Colon Carcinoma Metastatic in the Lung (tissue), 2 donors: ENCODE measurements around a stretch of chr7.

GRCh38 chr7:152615162-152615739 lies 60.7 kb downstream of the XRCC2 start:
- PRO-cap, 2 experiments: no peak in any of the 2 experiments

GRCh38 chr7:152850301-152851112 lies 91.0 kb downstream of the ACTR3B start:
- PRO-cap, 2 experiments: no peak in any of the 2 experiments

DNA sequence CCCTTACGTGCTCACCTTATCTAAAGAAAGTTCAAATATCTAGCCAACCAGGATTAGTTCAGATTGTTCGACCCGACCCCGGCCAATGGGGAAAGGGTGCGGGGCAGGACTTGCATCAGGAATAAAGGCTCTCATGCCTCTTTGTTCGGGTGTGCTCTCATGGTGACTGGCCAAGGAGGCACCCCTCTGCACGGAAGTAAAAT lies 230.5 kb downstream of the ACTR3B start:
- PRO-cap, 2 experiments: no peak in any of the 2 experiments

DNA sequence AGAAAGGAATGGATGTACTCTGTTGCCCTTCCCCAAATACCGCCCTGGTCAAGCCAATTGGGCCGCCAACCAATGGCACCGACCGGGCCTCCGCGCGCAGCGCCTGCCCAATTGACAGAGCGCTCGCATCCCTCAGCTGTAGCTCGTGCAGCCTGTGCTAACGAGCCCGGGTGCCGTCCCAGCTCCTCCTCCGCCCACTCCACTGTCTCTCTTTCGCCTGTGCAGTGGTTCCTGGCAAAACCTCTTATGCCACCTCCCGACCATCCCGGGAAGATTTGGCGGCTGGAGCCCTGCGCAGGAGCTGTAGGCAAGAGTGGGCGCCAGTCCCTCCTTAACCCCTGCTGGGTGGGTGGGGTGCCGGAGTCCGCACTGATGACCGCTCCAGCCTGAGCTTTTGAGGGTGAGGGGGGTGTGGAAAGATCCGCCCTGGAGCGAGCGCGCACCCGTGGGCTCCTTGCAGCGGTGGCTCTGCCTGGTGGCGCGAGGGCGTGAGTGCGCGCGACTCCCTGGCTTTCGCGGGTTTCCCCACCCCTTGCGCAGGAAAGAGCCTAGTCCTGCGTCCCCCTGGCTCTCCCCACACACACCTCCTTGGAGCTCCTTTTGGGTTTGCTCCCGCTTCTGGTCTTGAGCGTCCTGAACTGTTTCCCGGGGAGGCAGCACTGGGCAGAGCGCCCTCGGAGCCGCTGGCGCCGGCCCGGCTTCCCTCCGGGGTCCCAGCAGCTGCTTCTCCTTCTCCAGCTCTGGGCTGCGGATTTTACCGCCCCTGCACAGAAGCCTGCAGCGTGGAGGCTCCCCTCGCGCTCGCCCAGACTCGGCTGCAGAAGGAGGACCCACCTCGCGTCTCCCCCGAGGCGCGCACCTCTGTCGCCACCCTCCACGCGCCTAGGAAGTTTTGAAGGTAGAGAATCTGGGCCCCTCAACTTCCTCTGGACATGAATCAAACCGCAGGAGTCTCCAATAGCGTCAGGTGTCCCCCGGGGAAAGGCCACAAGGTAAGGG lies 303.9 kb upstream of the DPP6 start:
- PRO-cap, 2 experiments: no peak in any of the 2 experiments

GRCh38 chr7:153928585-153929207 lies 123.5 kb upstream of the DPP6 start:
- PRO-cap, 2 experiments: no peak in any of the 2 experiments

GRCh38 chr7:154684956-154685380 lies 318.0 kb downstream of the PAXIP1 start:
- PRO-cap, 2 experiments: no peak in any of the 2 experiments

GRCh38 chr7:155221901-155222689 lies 75.6 kb upstream of the INSIG1 start:
- PRO-cap, 2 experiments: no peak in any of the 2 experiments

- PRO-cap, 2 experiments: no peak in any of the 2 experiments
These were observed 58.2 kb upstream of the INSIG1 start for GRCh38 chr7:155239458-155239966.

DNA sequence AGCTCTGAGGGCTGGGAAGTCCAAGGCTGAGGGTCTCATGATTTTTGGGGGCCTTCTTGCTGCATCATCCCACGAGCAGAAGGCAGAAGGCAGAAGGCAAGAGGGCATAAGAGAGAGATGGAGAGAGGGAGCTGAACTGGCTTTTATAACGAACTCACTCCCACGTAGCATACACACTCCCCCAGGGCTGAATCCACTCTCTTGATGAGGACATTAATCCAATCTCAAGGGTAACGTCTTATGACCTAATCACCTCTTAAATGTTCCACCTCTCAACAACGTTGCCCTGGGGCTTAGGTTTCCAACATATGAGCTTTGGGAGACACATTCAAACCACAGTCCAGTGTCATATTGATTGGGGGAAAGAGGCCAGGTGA lies 24.1 kb upstream of the INSIG1 start:
- PRO-cap, 2 experiments: no peak in any of the 2 experiments

- PRO-cap, 2 experiments: no peak in any of the 2 experiments
These were observed 14.9 kb upstream of the INSIG1 start for GRCh38 chr7:155282772-155283148.

- PRO-cap, 2 experiments: peak in 2 of 2 experiments; most common minus-strand start chr7:155298901 (in 1)
These were observed 1.0 kb downstream of the INSIG1 start for GRCh38 chr7:155298688-155299086.

DNA sequence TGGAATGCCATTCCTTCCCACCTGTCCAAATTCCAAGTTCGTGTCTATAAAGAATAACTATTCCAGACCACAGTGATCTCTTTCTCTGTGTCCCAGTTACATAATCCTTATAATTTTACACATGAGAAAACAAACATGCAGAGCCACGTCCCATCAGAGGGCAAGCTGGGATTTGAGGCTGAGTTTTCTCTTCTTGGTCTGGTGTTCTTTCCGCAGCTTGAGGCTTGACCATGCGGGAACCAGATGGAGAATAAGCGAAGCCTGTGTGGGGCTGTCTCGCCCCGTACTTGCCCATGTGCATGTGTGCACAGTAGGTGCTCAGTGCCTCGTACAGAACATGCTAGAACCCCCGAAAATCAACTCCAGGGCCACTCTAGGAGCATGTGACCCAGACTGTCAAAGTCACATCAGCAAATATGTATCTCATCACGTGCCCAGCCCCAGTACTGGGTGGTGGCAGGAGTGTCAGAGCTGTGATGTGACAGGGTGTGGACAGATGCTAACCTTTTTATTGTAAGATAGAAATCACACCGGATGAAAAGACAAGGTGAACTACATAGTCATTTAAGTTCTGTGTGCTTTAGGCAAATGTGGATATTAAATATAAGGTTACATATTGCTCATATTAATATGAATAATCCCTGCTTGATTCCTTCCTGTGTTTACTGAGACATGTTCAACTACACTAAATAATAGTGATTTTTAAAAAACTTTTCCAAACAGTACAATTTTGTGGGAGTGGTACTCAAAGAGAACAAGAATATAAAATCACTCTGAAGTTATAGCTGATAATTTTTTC lies 3.2 kb downstream of the INSIG1 start:
- PRO-cap, 2 experiments: no peak in any of the 2 experiments

DNA sequence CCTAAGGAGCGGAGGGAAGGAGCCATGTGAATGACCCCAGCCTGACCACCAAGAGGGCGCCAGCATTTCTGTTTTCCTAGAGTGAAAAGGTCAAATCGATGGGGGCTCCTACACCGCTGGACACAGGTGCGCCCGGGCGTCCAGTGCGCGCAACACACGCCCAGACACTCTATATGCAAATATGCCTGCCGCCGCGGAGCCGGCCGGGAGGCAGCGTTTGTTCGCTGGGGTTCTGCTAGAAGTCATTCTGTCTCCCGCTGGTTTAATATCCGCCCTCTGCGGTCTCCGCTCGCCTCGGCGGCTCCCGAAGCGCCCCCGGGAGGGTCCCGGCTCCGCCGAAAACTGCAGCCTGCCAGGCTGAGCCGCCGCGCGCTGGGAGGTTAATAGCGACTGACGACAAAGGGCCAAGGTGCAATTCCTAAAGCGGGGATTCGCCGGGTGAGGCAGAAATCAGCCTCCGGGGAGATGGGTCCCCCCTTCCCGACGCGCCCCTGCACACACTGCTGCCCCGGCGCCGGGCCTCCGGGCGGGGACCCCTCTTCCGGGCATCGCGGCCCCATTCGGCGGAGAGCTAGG lies 8.9 kb downstream of the EN2 start:
- PRO-cap, 2 experiments: no peak in any of the 2 experiments

DNA sequence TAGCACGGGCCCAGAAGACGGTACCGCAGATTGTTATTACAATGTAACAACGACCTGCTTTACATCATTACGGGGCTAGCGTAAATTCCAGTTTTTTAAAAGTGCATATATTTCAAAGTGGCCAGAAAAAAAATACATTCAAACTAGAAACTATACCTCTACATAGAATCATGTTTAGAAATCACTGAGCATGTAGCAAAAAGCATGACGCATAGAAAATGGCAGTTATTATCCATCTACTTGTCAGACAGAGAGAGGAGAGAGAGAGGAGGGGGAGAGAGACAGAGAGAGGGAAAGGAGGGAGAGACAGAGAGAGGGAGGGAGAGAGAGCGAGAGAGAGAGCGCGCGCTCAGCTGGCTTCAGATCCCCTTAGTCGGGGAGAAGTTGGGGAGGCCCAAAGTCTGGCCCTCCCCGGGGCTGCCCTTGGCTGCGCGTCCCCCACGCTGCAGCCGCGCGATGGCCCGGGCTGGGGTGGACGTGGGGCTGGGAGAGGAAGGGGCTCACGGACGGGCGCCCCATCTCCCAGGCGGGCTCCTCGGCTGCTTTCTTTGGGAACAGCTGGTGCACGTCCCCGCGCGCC lies 37.1 kb downstream of the CNPY1 start:
- PRO-cap, 2 experiments: no peak in any of the 2 experiments

GRCh38 chr7:155646480-155646871 lies 2.0 kb downstream of the RBM33 start:
- PRO-cap, 2 experiments: no peak in any of the 2 experiments

GRCh38 chr7:155730077-155730771 lies 82.0 kb downstream of the SHH start:
- PRO-cap, 2 experiments: no peak in any of the 2 experiments

- PRO-cap, 2 experiments: no peak in any of the 2 experiments
These were observed 24.9 kb downstream of the SHH start for GRCh38 chr7:155787148-155788048.

DNA sequence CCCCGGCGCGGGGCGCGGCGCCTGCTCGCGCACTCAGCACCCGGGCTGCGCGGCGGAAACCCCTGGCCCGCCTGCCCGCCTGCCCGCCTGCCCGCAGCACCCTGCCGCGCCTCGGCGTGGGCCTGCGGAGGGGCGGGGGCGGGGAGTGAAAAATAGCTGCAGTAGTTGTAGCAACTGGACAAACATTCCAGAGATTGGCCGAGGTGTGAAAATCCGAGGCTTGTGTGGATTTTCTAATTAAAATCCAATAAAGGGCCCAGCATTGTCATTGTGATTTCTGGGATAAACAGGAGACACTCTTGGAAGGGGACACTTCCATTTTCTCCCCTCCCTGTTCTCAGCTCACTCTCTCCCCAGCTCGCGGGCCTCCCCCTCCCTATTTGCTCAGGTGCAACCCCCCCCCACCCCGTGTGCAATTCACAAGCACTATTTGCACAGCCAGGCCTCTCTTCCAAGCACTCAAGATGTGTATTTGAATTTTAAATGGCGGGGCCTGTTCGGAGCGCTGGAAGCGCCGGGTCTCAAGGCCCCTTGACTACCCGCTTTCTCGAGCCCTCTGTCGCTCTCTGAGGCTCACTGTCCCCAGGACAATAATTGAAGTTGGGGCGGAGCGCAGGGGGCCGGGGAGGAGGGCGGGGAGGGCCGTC lies 8.0 kb downstream of the SHH start:
- PRO-cap, 2 experiments: peak in 1 of 2 experiments; most common minus-strand start position 103 of the sequence (in 1)

DNA sequence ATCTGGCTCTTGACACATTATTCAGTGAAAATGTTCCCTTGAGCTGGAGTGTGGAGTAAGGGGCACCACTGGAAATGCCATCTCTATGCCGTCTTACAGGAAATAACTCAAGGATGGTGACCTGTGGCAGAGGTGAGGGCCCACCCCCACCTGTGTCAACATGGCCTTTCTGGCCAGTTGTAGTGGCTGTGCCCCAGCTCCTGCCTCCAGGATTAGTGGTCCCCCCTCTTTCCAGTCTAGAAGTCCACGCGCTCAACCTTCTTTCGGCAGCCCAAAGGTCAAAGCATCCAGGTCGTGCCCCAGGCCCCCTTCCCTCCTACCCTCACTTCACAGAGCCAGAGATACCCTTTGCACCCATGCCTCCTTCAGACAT lies 242.8 kb upstream of the SHH start:
- PRO-cap, 2 experiments: peak in 1 of 2 experiments; most common plus-strand start position 180 of the sequence (in 1)

GRCh38 chr7:156617321-156617726 lies 23.2 kb upstream of the RNF32 start:
- PRO-cap, 2 experiments: peak in 1 of 2 experiments; most common plus-strand start chr7:156617447 (in 1); most common minus-strand start chr7:156617506 (in 1)